ENCODE measurements around a stretch of chr18.

DNA sequence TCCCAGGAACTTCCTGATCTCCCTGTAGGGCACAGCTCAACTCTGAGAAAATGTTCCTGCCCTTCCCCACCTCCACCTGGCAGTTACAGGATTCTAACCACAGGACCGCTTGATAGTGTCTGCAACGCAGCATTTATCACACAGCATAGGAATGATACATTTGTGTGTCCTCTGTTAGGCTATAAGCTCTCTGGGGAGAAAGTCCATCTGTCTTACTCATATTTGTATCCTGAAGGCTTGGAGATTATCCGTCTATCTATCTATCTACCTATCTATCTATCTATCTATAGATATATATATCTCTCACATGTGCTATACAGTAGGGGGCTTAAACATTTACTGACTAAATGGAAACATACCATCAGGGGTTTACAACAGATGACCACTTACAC, 6.4 kb downstream of the LMAN1 start:
- RRBS = no CpG with 5 or more reads among the region's 3 CpGs

GRCh38 chr18:59700596-59701161, 3.5 kb upstream of the CCBE1 start:
- RRBS = no CpG with 5 or more reads among the region's 2 CpGs

DNA sequence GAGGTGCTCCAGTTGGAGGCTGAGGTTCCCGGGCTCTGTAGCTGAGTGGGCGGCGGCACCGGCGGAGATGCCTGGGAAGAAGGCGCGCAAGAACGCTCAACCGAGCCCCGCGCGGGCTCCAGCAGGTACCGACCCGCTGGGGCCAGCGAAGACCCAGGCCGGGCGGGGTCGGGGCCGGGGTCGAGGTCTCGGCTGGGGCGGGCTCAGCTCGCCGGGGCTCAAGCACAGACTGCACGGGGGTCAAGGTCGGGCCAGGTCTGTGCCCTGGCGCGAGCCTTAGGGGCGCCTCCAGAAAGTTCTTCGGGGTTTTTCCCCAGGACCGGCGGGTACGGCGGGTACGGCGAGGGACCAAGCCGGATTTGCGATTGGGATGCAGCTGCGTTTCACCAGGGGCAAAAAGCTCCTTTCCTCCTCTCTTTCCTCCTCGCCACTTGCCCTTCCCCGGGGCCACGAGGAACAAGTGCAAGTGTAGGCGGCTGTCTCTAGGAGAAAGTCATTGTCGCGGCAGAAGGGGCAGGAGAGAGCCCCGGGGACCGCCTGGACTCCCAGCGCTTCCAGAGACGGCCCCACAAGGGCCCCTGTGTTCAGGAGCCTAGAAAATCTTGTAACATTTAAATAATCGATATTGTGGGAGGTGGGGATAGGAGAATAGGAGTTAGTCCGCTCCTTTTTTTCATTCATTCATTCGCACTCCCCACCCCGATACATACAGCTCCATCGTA, 476 bp downstream of the PMAIP1 start:
- RRBS = 2% methylated on average over 27 of the region's 54 CpGs

DNA sequence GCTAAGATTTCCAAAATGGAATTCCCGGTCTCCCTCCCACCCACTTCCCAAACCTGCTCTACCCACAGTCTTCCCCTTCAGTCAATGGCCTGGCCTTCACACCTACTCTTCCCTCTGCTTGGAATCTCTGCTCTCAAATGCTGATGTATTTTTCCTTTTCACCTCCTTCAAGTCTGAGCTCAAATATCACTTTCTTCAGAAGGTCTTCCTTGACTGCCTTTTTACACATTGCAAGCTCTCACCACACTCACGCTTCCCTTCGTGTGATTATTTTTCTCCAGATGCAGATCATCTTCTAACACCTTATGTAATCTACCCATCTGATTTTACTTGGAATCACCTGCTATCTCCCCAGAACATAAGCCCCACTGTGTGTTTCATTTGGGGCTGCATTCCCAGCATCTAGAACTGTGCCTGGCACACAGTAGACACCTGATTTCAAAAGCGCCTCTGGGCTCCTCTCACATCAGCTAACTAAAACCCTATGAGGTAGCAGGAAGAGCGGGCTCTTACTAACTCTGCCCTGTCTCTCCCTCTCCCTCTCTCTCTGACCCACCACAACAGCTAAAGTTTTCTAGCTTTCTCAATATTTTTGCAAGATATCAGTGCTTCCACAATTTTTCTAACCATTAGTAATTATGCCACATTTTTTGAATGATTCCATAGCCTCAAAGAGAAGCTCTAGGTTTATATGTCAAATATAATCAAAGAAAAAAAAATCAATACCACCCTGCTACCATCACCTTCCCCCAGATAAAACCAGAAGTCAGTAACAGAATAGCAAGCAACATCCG, 44.9 kb downstream of the RNF152 start:
- RRBS = no CpG with 5 or more reads among the region's 6 CpGs

- RRBS = no CpG with 5 or more reads among the region's 9 CpGs
Observed at GRCh38 chr18:61864030-61864660, 28.7 kb downstream of the RNF152 start.

DNA sequence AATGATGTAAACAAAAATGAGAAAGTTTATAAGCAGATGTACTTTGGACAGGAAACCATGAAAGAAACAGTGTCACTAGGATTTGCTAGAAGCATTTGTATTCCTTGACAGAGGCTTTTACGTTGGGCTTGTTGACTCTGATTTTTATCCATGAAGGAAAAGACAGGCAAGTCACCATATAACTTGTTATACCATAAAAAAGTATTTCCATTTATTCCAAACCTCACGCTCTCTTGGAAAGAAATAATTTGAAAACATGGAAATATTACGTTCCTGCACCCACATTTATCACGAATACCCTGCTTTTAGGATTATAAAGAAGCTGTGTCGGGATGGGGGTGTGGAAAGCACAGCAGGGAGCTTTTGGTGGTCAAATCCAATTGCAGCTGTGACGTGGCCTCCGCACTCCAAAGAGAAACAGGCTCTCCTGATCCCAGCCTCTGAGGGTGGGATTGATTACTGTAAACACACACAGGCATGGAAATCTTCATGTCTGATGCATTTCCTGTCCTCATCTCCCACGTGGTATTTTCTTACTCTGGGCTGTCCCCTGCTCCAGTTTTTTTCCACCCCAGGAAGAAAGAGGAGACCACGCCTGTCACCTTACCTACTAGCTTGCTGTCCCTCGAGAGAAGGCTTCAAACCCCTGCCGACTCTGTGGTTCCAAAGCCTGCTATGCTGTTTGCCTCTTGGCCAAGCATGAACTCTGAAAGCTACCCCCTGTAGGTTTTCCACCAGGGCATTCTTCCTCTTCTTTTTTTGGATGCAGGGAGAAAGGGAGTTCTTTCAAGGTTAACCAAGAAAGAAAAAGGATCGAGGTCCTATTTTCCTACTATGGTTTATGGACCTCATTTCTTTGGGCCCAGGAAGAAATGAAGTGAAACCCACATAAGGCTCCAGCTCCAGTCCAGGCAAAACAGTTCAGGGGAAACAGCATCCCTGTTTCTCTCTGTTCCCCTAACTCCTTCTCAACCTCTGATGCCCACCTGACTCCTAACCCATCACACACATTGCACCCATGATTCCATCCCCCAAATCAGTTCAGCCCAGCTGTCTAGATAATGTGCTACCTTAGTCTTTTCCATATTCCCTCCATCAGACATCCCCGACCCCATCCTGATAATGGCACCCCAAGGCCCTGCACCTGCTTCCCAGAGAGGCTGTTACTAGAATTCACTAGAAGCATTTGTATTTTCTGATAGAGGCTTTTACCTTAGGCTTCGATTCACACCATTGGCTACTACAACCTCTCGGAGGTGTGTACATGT, 22.5 kb downstream of the RNF152 start:
- RRBS = no CpG with 5 or more reads among the region's 15 CpGs

- RRBS = no CpG with 5 or more reads among the region's 5 CpGs
Observed at GRCh38 chr18:61896557-61897225, 3.9 kb upstream of the RNF152 start.

- RRBS = no CpG with 5 or more reads among the region's 1 CpG
Observed at GRCh38 chr18:62078917-62079503, 107.8 kb downstream of the PIGN start.

GRCh38 chr18:62438440-62438781, 84.4 kb upstream of the ZCCHC2 start:
- RRBS = no CpG with 5 or more reads among the region's 12 CpGs

DNA sequence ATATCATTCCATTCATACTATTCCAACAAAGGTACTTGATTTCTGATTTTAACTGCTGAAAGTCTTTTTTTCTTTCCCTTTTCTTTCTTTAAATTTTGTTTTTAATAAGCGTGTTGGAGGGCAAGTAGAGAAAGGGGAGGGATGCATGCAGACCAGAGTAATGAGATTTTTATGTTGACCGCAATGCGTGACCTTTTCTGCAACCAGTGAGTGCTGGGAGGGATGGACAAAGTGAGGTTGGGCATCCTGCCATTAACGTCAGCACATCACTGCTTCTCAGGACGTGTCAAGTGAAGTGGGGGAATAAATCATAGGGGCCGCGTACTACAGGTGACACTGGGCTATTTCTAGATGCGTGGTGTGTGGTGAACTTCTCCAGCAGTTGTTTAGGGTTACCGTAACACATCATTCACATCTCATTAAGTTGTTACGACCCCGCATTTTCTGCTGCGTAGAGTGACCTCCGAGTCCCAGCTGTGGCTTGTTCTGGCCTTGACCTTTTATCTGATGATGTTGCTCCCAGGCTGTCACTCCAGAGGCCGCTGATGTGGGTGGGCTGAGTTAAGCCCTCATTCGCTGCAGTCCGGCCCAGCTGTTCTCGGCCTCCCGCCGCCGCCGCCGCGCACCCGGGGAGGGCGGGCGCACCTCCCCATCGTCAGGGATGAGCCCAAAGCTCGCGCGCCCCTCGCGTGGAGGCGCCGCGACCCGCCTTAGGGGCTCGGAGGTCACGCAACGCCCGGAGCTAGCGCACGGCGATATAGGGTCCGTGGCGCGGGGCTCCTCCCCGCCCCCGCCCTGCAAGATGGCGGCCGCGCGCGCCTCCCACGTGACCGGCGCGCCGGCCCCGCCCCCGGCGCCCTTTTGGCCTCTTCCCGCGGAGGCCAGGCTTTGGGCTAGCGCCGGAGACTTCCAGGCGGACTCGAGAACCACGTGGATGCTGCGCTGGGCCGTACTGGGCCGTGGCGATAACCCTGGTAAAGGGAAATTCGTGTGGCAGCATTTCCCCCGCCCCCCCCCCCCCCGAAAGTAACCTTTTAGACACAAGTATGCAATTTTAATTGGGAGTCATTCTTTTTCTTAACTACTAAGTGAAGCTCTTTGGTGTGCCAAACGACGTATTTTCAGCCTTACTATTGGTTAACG, 3.6 kb downstream of the ZCCHC2 start:
- RRBS = 2% methylated on average over 32 of the region's 78 CpGs

- RRBS = no CpG with 5 or more reads among the region's 7 CpGs
Observed at GRCh38 chr18:62624848-62625489, 90.4 kb upstream of the PHLPP1 start.

DNA sequence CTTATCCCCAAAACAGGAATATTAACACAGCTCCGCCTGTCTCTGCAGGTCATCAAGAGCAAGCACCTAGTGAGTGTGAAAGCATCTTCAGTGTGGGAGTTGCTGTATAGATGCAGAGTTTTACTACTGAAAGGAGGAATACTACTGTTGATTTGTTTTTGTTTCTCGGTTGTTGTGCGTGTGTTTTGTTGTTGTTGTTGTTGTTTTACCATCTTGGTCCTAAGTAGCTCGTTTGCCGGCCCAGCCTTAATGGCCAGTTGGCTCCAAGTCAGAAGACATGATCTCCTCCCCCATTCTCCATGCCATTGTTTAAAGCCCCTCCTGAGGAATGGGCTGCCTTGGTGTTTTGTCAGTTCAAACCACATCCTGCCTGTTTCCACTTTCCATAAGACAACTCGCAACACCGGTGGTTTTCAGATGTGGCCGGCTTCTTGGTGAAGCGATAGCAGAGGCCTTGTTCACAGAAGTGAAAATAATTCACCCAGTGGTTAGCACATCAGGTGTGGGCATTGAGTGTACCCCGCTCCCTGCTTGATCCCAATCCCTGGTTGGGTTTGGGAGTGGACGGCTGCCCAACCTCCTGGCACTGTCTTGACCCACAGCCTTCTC, 221.1 kb downstream of the BCL2 start:
- RRBS = no CpG with 5 or more reads among the region's 11 CpGs

- RRBS = no CpG with 5 or more reads among the region's 9 CpGs
Observed at GRCh38 chr18:63225398-63225972, 94.1 kb downstream of the BCL2 start.

DNA sequence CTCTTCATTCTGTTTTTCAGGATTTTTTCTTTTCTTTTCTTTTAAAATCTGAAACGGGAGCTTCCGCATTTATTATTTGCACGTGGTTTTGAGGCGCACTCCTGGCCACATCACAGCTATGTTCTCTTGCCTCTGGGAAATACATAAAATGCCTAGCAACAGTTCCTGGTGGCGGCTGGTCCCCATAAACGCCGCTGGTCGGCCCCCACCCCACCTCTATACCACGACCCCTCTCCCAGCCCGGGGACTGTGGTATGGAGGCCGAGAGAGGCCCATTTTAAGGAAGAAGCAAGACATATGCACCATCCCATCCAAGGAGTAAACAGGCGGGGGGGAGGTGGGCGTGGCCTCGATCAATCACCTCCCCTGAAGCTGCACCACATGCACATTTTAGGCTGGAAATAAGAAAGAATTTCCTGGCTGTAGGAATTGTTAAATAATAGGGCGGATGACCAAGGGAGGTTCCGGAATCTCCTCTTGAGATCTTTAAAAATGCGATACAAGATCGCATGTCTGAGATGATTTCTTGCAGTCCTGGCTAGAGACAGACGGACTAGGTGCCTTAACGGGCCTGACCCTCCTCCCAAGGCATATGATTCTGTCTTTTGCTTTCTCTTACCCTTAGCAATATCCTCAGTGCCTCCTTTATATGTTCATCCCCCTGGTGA, 82.5 kb downstream of the BCL2 start:
- RRBS = no CpG with 5 or more reads among the region's 20 CpGs

- RRBS = no CpG with 5 or more reads among the region's 5 CpGs
Observed at GRCh38 chr18:63306849-63307136, 12.8 kb downstream of the BCL2 start.

DNA sequence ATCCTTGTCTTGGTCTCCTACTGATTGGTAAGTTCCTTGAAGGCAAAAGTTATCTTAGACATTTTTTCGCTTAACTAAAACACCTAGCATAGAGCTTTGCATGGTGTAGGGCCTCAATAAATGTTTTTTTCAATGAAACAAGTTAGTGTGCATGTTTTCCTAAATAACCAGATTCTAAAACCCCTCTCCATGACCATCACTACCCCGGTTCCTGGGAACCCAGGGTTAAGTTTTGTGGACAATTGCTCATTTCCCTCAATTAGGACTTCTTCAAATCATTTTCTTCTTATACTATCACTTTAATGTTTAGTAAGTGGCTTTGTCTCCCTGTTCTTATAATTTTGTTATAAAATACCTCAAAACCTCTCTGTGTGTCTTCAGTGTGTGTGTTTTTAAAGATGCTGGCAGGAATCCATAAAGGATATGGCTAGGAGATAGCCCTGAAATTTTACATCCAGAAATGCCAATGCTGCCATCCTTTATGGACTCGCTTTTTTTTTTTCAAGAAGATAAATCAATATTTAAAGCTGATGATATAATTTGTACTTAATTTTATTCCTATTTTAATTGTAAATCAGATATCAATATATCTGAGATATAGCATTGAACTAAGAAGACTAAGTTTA, 8.9 kb downstream of the BCL2 start:
- RRBS = no CpG with 5 or more reads among the region's 3 CpGs

DNA sequence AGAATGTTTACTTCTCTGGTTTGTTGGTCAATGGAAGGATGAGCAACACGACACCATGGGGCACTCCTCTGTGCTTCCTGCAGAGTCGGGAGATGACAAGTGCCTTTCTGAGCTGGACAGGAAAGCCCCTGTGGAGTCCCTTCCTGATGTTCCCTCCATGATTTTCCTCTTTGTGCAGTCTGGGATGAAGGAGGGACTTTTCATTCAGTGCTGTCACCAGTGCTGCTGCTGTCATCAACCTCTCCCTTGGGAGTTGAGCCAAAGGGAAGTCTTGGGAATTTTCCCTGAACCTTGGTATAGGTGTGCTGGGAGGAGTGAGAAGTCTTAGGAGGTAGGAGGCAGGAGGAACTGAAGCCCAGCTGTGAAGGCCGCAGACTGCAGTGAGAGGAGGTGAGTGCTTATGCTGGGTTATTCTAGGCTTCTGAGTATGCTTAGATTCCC, 22.5 kb upstream of the SERPINB7 start:
- RRBS = no CpG with 5 or more reads among the region's 3 CpGs

GRCh38 chr18:63869399-63869986, 18.0 kb upstream of the SERPINB2 start:
- RRBS = 33% methylated on average over 3 of the region's 10 CpGs